Camera-type eye (tissue), 1 donor: ENCODE measurements around the genes KLHL8 and HSD17B13.

- RAMPAGE, long total RNA = no peak
Observed at GRCh38 chr4:84493311-84493915, 5.7 kb downstream of the NKX6-1 start.

DNA sequence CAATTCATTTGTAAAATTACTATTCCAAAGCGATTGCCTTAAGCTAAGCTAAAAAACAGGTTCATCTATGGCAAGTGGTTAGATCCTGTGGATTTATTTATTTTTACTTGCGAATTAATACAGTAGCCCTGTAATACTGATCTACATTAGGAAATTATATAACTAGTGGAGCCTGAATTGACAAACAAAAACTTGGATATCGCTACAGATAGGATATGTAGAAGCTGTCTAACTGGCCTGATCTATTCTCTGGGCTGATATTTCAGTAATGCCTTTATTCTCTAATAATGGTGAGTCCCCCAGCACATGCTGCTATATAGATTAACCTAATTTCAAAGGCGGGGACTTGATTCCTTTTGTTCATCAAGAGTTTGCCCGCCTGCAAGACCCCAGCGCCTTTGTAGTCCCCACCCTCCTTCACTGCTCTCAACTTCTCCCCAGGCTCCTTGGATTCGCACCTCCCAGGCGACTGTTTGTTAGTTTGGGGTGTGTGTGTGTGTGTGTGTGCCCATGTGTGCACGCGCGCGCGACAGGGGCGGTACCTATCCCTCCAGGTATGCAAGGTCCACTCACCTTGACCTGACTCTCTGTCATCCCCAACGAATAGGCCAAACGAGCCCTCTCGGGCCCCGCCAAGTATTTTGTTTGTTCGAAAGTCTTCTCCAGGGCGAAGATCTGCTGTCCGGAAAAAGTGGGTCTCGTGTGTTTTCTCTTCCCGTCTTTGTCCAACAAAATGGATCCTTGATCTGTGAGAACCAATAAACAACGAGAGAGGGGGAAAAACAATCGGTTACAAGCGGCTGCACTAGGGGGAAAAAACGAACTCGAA, 3.8 kb downstream of the NKX6-1 start:
- RAMPAGE, long total RNA = no peak

DNA sequence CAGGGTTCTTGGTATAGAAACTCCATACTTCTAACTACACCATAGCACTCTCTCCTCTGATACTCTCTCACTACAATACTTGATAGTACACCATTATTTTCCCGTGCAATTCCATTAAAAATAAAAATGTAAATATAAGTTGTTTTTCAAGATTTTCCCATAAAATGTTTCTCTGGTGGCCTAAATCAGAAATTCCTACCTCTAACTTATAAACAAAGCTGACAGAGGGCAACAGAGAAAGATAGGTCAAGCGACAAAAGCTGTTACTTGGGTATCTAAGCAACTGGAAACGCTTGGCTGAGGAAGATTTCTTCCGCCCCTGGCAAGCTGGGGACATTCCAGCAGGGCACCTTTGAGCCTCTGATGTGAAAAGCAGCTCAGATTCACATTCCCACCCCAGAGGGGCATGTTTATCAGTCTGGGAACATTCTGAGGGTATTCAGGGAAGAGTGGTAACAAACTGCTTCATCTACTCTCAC, 3.6 kb upstream of the CDS1 start:
- RAMPAGE, long total RNA = no peak

- RAMPAGE, long total RNA = no peak
Observed at GRCh38 chr4:84585398-84586022, 2.6 kb downstream of the CDS1 start.

- RAMPAGE, long total RNA = no peak
Observed at GRCh38 chr4:84727141-84727860, 144.4 kb downstream of the CDS1 start.

GRCh38 chr4:84734837-84735214, 151.9 kb downstream of the CDS1 start:
- RAMPAGE, long total RNA = no peak

- RAMPAGE, long total RNA = no peak
Observed at GRCh38 chr4:85659588-85660082, 184.7 kb downstream of the ARHGAP24 start.

- RAMPAGE, long total RNA = no peak
Observed at GRCh38 chr4:86939471-86940319, 4.9 kb downstream of the AFF1 start.

DNA sequence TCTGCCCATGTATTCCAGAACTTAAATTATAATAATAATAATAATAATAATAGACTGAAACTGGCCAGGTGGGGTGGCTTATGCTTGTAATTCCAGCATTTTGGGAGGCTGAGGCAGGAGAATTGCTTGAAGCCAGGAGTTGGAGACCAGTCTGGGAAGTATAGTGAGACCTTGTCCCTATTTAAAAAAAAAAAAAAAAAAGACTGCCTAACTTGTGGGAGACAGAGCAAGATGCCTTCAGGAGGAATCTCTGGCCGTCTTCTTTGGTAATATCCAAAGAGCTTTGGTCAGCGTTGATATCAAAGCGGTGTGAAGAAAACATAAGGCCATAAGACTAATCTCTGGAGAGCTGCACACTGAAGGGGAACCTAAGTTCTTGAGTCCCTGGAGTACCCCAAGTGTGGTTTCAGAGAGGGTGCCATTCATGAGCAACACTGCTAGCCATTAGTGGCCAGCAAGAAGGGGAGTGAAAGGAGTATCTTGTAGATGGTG, 55.4 kb downstream of the AFF1 start:
- RAMPAGE, long total RNA = no peak

GRCh38 chr4:87220272-87220869, at the start of gene KLHL8:
Gene KLHL8 (minus strand): TSS chr4:87220618.
- RAMPAGE, long total RNA = no peak

- RAMPAGE, long total RNA = no peak
Observed at GRCh38 chr4:87322515-87323292, at the start of gene HSD17B13. Gene HSD17B13 (minus strand): TSS chr4:87322882.

DNA sequence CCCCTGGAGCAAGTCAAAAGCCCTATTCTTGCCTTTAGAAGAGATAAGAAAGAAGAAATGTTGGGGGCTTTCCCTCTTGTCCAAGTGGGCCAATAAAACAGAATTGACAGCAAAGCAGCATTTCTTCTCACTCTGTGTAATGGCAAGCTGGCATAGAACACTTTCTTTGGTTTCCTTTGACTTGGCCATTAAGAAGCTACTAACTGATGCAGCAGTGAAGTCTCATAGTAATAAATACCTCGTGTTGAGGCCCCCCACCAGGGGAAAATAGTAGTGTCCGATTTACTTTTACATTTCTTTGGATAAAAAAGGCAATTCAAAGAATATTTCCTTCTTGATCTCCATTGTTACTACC, 3.2 kb downstream of the SPARCL1 start:
- RAMPAGE, long total RNA = no peak

DNA sequence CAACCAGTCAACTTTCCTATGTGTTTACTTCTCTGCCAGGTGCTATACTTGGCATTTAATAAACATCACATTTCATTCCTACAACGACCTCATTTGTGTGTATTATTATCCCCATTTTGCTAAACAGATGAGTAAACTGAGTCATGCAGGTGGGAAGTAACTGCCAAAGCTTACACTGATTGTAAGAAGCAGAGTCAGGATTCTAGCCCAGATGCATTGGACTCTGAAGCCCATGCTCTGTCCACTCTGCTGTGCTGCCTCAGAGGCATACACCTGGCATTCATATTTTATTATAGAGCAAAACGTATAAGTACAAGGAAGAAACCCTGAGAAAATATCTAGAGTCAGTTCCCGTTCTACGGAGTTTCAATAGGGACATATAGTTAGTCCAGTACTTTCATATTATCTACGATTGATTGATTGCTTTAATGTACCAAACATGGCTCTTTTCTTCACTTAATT, 2.7 kb downstream of the SPARCL1 start:
- RAMPAGE, long total RNA = no peak

DNA sequence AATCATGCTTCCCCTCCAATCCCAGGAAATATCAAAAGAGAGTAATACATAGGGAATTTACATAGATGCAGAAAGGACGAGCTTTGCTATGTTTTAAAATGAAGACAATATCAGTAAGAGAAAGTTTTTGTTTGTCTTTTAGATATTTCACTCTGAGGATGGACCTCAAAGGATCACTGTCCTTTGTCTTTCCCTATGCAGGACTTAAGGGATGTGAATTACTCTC, 28.0 kb downstream of the DMP1 start:
- RAMPAGE, long total RNA = no peak

DNA sequence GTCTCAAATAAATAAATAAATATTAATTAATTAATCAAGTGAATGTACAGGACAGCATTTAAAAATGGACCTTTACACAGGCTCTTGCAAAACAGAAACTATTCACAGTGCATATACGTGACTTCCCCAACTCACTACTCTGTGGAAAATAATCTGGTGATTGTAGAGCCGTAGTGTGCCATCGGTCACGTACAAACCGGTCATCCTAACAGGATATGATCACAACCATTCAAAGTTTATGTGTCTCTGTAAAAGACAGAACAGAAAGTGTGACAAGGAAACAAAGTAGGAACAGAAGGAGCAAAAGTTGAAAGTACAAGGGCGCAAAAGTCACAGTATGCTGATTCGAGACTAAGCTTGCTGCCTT, 18.5 kb downstream of the MEPE start:
- RAMPAGE, long total RNA = no peak

DNA sequence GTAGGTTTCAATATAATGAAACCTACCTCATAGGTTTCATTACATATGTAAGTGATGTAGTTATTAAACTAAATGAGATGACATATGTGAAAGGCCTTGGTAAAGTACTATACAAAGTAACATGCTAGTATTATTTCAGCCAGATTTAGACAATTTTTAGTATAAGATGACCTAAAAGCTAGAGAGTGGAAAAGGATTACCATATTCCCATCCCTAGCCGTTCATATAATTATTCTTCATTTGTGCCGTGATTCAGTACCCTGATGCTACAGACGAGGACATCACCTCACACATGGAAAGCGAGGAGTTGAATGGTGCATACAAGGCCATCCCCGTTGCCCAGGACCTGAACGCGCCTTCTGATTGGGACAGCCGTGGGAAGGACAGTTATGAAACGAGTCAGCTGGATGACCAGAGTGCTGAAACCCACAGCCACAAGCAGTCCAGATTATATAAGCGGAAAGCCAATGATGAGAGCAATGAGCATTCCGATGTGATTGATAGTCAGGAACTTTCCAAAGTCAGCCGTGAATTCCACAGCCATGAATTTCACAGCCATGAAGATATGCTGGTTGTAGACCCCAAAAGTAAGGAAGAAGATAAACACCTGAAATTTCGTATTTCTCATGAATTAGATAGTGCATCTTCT, 6.8 kb downstream of the SPP1 start:
- RAMPAGE, long total RNA = no peak

- RAMPAGE, long total RNA = no peak
Observed at GRCh38 chr4:88038049-88038566, 30.7 kb downstream of the PKD2 start.

GRCh38 chr4:88061646-88062184, 54.3 kb downstream of the PKD2 start:
- RAMPAGE, long total RNA = no peak

GRCh38 chr4:88225115-88225556, 59.2 kb downstream of the PPM1K start:
- RAMPAGE, long total RNA = no peak

- RAMPAGE, long total RNA = no peak
Observed at GRCh38 chr4:88463301-88464036, 6.5 kb downstream of the HERC5 start.